Helper T cell (primary cell): ENCODE measurements around the genes WSCD2, FICD and SELPLG.

GRCh38 chr12:106768936-106769519 lies 5.5 kb upstream of the RIC8B start:
- PRO-cap, 2 experiments: no peak in any of the 2 experiments

- PRO-cap, 2 experiments: peak in 2 of 2 experiments; most common minus-strand start chr12:106774026 (in 1)
Measured at GRCh38 chr12:106773841-106774196, 663 bp upstream of the RIC8B start.

DNA sequence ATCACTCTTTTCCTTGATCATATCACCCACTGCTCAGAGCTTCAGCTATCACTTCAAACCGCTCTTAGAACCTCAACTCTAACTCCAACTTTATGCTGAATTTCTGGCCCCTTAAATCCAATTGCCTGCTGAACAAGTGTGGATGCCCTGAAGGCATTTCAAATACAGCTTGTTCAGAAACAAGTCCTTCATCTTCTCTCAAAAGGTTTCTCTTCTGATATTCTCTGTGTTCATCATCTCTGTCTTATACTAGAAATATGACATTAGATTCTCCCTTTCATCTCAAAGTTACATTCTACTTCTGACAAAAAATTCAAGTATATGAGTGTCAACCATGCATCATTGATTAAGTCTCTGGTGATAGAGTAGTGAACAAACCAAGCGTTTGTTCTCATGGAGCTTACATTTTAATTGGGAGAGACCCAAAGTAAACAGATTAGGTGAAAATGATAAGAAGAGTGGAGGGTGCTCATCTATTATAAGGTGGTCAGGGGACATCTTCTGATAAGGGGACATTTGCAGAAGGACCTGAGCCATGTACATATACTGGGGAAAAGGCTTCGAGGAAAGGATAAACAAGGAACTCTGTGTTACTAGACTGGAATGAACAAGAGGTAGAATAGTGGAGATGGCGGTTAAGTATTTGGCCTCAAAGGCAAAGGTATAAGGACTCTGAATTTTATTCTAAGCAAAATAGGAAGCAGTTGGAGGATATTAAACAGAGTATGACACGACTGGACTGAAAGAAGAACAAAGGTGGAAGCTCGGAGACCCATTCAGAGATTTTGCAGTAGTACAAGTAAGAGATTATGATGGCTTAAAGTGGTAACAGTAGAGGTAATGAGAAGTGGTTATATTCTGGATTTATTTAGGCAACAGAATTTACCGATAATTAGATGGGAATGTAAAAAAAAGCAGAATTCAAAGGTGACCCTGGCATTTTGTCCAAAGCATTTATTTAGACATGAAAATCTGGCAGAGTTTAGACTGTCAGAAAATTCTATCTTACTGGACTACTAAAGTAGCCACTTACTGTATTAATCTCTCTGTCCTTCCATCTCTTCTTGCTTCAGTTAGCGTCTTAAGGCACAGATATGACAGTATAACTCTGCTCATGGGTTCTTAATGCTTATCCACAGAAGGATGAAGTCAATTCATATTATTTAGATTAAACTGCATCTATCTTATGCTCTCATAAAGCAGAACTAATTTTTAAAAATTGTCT lies 7.3 kb downstream of the TMEM263 start:
- PRO-cap, 2 experiments: no peak in any of the 2 experiments

DNA sequence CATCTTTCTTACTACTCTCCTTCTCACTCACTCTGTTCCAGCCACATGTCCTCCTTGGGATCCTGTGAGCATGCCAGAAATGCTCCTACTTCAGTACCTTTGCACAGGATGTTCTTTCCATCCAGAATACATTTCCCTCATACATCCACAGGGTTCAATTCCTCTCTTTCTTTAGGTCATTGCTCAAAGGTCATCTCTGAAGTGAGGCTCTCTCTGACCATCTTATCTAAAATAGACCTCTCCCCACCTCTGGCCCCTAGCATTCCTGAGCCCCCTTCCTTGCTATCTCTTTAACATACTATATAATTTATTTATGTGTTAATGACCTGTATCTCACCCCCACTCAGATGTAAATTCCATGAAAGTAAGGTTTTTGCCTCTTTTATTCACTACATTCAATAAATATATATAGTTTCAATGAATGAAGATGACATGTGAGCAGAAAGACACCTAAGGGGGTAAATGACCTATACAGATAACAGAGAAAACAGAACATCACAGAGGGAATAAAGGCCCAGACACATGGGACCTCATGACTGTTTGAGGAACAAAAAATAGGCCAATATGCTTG lies 49.8 kb upstream of the MTERF2 start:
- PRO-cap, 2 experiments: no peak in any of the 2 experiments

- PRO-cap, 2 experiments: no peak in any of the 2 experiments
Measured at GRCh38 chr12:107078567-107079029, 14.8 kb downstream of the CRY1 start.

- PRO-cap, 2 experiments: no peak in any of the 2 experiments
Measured at GRCh38 chr12:107091349-107091991, 1.9 kb downstream of the CRY1 start.

- PRO-cap, 2 experiments: no peak in any of the 2 experiments
Measured at GRCh38 chr12:107329464-107329946, 11.3 kb downstream of the ABTB3 start.

DNA sequence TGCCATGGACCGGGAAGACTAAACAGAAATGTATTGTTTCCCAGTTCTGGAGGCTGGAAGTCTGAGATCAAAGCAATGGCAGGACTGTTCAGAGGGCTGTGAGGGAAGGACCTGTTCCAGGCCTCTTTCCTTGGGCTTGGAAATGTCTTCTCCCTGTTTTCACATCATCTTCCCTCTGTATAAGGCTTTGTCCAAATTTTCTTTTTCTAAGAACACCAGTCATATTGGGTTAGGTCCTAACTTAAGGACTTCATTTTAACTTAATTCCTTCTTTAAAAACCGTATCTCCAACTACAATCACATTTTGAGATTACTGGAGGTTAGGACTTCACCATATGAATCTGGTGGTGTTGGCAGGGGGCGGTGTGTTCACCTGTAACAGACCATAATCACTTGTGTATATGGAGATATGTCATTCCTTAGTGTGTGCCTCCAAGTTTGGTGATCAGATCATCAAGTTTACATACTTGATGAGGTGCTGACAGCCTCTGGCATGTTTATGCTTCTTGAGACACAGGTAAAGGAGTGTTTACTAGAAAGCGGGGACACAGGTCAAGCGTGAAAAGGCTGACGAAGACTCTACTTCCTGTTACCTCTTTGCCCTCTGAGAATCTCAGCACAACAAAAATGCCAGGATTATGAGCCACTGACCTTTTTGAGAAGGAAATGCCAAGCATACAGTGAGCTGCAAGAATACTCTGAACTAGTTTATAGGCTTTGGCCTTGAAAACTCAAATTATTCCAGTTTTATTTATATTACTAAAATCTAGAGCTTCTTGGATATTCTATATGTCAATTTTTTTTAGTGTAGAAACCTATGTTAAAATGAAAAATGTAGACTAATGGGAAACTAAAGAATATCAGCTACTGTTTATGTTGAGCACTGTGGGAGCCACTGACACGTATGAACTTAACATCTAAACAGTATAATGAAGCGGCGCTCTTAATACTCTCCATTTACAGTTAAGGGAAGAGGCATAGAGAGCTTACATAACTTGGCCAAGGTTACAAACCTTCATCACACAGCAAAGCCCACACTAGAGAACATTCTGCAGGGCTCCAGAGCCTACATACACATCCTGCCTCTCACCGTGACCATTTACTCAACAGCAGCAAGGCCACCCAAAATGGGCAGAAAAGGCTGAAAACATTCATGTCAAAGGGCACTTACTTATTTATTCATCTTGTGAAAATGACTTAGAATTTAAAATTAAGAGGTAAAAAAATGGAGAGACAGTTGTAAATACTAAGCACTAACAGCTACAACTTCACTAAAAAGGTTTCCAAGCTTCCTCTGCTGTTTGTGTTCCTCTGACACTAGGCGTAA lies 29.5 kb downstream of the PRDM4 start:
- PRO-cap, 2 experiments: no peak in any of the 2 experiments

GRCh38 chr12:108128912-108129933 lies at the start of gene WSCD2:
TSS of gene WSCD2 (plus strand) at chr12:108129288.
- PRO-cap, 2 experiments: no peak in any of the 2 experiments

DNA sequence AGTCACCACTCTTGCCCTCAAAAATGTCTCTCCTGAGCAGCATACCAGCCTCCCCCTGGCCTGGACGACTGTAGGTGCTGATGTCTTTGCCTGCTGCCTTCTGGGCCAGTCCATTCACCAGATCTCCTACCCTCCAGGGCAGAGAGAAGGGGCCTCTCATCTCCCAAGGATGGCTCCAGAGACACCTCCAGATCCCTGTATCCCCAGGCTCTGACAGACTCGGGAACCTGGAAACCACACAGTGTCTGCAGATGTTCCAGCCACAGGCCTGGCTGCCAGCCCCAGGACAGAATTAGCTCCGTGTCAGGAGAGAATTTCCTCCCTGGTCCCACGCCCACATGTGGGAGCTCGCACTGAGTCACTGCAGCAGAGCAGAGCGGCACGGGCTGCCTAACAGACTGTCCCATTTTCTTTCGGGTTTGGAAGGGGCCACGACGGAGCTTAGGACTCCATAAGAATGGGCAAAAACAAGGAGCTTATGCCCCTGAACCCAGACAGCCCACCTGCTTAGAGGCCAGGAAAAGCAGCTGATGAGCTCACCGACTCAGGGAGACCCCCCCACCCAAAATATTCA lies 33.6 kb downstream of the CMKLR1 start:
- PRO-cap, 2 experiments: no peak in any of the 2 experiments

DNA sequence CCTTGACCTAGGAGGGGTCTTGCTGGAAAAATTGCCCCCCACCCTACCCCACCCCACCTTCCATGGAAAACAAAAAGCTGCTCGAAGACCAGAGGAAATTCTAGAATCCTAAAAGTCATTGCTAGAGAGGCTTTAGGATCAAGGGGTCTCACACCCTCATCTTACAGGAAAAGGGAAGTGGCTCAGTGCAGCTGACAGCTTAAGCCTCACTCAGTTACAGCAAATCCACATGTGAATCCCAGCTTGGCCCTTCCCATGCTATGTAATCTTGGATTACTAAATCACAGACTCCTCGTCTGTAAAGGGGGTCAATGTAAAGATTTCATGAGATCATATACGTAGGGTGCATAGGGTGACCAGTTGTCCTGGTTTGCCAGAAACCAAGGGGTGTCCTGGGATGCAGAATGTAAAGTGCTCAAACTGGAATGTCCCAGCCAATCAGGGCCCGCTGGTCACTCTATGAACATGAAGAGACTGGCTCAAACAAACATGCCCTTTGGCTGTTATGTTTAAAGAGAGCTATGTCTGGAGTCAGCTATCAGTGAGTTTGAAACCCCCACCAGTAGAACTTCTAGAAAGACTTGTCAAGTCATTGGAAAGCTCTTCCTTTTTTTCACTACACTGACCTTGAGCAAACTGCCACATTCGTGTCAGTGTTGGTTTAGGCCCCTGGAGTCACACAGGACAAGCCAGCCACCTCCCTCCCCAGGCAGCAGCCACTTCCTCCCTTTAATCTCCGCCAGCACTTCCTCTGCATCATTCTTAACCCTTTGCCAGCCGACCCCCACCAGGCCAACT lies 25.7 kb downstream of the CMKLR1 start:
- PRO-cap, 2 experiments: no peak in any of the 2 experiments

DNA sequence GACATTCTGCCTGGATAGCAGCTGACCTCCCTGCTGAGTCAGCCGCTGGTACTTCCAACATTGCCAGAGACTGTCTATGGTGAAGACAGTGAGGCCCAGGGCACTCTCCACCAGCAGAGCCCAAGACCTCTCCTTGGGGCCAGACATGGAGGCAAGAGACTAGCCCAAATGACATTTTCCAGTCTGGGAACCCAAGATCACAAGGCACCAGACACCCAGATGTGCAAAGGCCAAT lies 5.9 kb downstream of the CMKLR1 start:
- PRO-cap, 2 experiments: no peak in any of the 2 experiments

GRCh38 chr12:108337952-108338440 lies 1.1 kb downstream of the CMKLR1 start:
- PRO-cap, 2 experiments: no peak in any of the 2 experiments

DNA sequence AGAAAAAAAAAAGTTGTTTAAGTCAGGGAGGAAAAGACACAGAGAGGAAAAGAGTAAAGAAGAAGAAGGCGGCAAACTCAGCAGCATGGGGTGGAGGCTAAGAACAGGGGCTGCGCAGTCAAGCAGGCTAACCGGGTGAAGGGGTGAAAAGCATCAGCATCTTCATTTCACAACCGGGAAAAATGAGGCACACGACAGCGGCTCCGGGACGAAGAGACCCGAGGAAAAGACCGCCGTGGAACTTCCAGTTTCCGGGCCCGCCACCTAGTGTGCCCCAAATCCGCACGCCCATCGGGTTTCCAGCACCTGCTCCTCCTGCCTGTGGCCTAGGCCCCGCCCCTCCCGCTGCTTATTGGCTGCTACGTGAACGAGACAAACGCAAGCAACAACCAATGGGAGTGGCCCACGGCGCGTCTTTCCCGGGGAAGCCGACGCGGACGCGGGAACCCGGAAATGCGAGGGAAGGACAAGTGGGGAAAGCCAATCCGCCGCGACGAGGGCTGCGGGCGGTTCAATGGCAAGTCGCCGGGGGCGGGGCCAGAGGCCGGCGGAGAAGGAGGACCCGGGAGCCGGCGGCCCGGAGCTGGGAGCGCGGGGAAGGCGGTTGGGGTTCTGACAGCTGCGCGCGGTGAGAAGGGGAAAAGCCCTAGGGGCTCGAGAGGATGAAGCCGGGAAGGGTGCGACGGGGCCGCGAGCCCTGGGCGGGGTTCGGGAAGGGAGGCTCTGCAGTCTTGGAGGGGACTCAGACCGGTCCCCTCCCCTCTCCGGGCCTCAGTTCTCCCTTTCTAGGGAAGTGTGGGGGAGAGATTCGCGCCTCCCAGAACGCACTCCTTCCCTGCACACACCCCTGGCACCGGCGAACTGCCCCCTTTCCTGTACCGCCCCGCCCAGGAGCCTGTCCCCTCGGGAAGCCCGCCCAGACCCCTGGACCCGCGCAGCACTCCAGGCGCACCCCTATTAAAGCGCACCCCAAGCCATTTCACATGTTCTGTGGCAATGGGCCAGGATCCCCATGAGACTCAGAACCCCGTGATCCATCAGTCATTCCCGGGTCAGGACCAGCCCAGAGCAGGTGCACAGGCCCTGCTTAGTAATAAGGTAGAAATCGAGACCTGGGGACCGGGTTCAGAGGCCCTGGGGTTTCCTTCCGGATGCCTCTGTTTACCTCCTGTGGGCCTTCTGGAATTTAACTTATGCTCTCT lies at the start of gene FICD:
FICD (plus strand) TSS at position 544 of the 1,202 bp plus-strand sequence.
- PRO-cap, 2 experiments: peak in 2 of 2 experiments; most common plus-strand start position 575 of the sequence (in 2); most common minus-strand start position 271 of the sequence (in 2)

- PRO-cap, 2 experiments: no peak in any of the 2 experiments
Measured at GRCh38 chr12:108522721-108523250, 7.7 kb downstream of the FICD start.

DNA sequence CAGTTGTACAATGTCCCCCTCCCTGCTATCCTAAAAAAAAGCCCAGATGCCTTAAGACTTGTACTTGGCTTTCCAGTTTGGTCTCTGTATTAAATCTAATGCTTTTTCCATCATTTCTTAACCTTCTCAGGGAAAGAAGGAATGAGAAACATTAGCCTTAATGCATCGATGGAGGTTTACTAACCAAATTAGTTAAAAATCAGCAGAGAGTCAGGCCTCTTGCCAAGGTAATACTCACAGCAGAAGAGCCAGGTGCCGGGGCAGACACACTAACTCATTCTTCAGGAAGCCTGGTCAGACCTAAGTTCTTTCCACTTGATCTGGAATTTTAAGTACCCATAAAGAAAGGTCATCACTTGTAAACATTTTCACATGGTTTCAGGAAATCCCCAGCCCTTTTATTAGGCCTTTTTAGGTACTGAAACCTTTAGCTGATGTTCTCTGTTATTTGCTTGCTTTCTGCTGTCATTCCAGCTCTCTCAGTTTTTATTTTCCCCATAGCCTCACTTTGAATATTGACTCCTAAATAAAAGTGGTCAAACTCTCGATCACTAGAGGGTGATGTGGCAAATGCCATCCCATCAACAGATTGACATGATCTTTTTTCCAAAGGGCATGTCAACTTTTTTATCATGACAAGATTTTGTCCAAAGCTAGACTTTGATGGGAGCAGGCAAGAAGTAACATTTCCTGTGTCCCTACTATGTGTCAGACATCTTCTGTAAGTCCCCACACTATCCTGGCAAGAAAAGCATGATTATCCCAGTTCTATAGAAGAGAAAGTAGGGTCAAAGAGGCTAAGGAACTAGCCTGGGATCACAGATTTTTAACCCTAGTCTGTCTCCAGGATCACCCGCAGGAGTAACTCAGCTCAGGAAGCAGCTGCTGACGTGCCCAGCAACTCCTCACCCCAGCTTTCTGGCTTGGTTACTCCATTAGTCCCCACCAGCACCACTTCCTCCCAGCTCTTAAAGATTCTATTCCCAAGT lies 5.7 kb downstream of the ISCU start:
- PRO-cap, 2 experiments: no peak in any of the 2 experiments

GRCh38 chr12:108633461-108634293 lies at the start of gene SELPLG:
TSS of gene SELPLG (minus strand) at chr12:108633894.
- PRO-cap, 2 experiments: peak in 2 of 2 experiments; most common plus-strand start chr12:108634015 (in 2); most common minus-strand start chr12:108633892 (in 2)

- PRO-cap, 2 experiments: no peak in any of the 2 experiments
Measured at GRCh38 chr12:108722824-108723862, 8.2 kb downstream of the CORO1C start.

DNA sequence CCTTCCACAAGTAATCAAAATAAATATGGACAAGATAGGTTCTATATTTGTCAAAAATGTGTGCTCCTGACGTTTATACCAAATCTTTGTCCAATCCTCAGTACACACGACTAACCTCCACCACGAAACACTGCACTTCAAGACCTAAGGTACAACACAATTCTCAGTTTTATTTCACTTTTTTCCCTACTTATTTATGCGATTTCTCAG lies 2.0 kb downstream of the CORO1C start:
- PRO-cap, 2 experiments: no peak in any of the 2 experiments

GRCh38 chr12:108792353-108793032 lies 61.2 kb upstream of the CORO1C start:
- PRO-cap, 2 experiments: no peak in any of the 2 experiments